ENCODE measurements around a stretch of chr12.

DNA sequence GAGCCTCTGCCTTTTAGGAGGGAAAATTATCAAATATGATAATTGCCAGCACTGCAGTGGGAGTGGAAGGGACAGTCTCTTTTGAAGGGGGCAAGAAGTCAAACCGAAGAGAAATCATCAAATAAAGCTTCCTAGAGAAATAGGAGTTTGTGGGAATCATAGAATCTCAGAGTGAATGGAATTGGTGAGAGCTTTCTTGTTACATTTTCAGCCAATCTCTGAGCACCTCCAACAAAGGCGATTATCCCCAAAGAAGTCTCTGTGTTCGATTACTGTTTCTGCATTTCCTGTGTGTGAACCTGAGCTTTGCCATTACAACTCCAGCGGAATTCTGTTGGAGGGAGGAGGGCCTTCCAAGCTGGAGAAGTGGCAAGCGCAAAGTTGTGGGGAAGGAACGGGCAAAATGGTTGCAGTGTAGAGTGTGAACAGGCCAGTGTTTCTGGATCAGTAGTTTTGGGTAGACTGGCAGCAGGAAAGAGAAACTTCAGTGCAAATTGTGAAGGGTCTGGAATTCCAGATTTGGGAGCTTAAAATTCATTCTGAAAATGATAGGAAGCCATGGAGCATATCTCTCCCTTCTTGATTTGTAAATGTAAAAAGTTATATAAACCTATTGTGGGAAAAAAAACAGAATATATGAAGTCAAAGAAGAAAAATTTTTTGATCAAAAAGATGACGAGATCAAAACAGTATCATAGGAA lies 23.2 kb downstream of the TMEM117 start:
- PRO-cap = no peak
- RRBS = no CpG with 5 or more reads among the region's 7 CpGs

GRCh38 chr12:44948498-44949162 lies 72.5 kb upstream of the NELL2 start:
- PRO-cap = no peak
- RRBS = no CpG with 5 or more reads among the region's 19 CpGs

GRCh38 chr12:45371661-45372145 lies 155.8 kb downstream of the ANO6 start:
- PRO-cap = no peak
- RRBS = no CpG with 5 or more reads among the region's 9 CpGs

DNA sequence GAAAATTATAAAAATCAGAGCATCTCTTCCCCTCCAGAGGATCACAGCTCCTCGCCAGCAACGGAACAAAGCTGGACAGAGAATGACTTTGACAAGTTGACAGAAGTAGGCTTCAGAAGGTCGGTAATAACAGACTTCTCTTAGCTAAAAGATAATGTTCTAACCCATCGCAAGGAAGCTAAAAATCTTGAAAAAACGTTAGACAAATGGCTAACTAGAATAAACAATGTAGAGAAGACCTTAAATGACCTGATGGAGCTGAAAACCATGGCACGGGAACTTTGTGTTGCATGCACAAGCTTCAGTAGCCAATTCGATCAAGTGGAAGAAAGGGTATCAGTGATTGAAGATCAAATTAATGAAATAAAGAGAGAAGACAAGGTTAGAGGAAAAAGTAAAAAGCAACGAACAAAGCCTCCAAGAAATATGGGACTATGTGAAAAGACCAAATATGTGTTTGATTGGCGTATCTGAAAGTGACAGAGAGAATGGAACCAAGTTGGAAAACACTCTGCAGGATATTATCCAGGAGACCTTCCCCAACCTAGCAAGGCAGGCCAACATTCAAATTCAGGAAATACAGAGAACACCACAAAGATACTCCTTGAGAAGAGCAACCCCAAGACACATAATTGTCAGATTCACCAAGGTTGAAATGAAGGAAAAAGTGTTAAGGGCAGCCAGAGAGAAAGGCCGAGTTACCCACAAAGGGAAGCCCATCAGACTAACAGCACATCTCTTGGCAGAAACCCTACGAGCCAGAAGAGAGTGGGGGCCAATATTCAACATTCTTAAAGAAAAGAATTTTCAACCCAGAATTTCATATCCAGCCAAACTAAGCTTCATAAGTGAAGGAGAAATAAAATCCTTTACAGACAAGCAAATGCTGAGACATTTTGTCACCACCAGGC lies 177.3 kb downstream of the ANO6 start:
- PRO-cap = no peak
- RRBS = no CpG with 5 or more reads among the region's 11 CpGs

GRCh38 chr12:45409967-45410314 lies 194.0 kb downstream of the ANO6 start:
- PRO-cap = no peak
- RRBS = no CpG with 5 or more reads among the region's 7 CpGs

DNA sequence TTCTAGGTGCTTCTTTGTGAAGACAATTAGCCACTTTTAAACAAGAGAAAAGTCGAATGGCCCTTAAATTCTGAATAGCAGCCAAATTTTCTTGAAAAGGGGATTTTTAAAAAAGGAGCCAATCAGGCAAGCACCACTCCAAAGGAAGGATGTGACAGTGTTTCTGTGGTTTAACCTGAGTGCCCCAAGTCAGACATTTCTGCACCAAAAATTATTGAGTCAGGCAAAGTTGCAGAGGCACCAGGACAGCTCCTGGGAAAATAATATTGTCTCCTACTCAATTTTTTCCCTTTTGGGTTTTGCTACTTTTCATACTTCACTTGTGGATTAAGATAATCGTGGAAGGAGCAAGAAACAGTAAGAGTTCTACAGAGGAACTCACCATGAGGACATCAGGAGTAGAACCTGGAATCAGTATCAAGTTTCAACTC lies 91.0 kb downstream of the SLC38A1 start:
- PRO-cap = no peak
- RRBS = no CpG with 5 or more reads among the region's 2 CpGs

- PRO-cap = no peak
- RRBS = no CpG with 5 or more reads among the region's 4 CpGs
These were observed 79.8 kb downstream of the SLC38A1 start for GRCh38 chr12:46188887-46189586.

DNA sequence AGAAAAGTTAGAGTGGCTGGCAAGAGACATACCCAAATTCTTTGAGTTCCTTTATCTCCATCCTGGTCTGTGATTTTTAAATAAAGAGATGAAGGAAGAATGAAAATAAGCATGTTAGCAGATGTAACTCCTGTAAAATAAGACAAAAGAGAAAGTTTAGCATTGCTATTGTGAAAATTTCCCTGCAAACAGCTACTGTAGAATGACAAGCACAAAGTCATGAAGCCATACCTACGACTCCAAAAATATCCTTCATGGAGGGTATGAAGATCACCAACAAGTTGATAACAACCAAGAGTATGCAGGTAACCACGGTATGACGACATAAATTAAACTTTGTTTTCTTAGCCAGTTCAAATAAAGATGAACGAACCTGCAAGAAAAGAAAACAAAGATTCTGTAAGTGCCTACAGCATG lies 71.1 kb downstream of the SLC38A1 start:
- PRO-cap = no peak
- RRBS = no CpG with 5 or more reads among the region's 4 CpGs

GRCh38 chr12:46214591-46215037 lies 54.2 kb downstream of the SLC38A1 start:
- PRO-cap = no peak
- RRBS = no CpG with 5 or more reads among the region's 3 CpGs

- PRO-cap = no peak
- RRBS = no CpG with 5 or more reads among the region's 7 CpGs
These were observed 2.5 kb downstream of the SLC38A1 start for GRCh38 chr12:46266273-46266807.

DNA sequence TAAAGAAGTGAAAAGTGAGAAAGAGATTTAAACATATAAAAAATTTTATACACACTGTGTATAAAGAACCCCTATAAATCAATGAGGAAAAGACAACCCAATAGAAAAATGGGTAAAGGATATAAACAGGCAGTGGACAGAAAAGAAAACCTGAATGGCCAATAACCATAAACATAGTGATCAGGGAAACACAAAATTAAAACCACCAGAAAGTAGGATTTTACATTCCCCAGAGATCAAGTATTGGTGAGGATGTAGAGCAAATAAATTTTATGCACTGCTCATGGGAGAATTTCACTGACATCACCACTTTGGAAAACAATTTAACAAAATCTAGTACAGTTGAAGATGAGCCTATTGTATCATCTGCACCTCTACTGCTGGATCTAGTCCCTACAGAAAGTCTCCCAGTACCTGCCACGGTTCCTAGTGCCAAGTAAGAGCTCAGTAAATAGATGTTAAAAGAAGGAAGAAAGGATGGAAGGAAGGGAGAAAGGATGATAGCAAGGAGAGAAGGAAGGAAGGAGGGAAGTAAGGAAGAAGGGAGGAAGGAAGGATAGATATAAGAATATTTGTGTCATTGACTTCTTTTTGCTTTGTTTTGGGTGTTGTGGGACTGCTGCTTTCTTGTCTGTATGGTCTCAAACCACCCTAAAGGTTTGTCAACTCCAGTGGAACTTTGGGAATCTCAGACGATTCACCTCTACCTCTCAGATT lies 21.9 kb upstream of the SLC38A2 start:
- PRO-cap = no peak
- RRBS = no CpG with 5 or more reads among the region's 2 CpGs

DNA sequence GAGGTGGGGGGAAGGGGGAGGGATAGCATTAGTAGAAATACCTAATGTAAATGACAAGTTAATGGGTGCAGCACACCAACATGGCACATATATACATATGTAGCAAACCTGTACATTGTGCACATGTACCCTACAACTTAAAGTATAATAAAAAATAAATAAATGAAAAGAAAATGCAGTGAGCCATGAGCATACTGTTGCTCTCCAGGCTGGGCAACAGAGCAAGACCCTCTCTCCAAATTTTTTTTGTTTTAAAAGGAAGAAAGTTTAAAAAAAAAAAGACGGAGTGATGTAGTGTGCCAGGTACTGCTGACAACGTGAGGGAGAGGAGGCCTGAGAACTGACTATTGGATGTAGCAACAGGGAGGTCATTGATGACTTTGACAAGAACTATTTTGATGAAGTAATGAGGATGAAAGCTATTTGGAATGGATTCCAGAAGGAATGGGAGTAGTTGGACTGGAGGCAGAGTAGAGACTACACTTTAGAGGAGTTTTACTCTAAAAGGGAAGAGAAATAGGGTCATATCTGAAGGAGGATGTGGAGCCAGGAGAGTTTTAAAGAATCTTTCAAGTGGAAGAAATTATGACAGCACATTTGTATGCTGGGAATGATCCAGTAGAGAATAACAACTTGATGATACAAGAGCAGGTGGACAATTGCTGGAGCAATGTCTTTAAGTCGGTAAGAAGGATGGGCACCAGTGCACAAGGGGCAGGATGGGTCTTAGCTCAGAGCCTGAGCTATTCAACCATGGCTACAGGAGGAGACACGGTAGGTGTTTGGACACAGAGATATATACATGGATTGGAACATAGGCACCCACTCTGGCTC lies 27.8 kb upstream of the SLC38A2 start:
- PRO-cap = no peak
- RRBS = no CpG with 5 or more reads among the region's 4 CpGs

DNA sequence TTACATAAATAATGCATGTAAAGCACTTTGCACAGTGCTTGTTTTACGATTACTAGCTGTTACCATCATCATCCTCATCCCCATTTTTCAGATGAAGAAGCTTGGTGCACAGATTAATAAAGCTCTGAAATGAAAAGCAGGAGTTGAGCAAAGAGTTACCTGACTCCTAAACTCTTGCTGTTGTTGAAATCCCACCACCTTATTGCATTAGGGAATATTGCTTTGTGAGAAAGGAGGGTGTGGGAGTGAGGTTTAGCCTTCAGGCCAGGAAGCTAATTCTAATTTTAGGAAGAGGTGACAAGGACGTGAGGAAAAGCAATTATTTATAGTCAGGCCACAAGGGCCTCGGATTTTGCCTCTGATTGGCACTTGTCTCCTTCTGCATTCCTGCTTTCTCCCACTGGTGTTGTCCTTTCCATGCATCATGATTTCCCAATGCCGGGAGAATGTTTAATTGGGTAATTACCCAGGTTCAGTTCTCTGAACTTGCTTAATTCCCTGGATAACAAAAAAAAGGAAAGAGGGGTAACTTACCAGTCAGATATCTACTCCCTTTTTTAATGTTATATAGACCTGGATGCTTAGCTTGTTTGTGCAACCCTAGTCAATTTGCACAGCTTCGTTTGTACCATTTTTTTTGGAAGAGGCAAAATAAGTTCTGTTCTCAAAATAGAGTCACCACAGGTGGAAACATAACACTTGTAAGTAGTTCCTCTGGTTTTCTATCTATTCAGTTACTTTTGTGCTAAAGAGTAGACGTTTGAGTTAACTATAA lies 38.0 kb upstream of the SLC38A2 start:
- PRO-cap = no peak
- RRBS = no CpG with 5 or more reads among the region's 6 CpGs

- PRO-cap = no peak
- RRBS = no CpG with 5 or more reads among the region's 7 CpGs
These were observed 101.0 kb upstream of the SLC38A2 start for GRCh38 chr12:46473414-46474048.

DNA sequence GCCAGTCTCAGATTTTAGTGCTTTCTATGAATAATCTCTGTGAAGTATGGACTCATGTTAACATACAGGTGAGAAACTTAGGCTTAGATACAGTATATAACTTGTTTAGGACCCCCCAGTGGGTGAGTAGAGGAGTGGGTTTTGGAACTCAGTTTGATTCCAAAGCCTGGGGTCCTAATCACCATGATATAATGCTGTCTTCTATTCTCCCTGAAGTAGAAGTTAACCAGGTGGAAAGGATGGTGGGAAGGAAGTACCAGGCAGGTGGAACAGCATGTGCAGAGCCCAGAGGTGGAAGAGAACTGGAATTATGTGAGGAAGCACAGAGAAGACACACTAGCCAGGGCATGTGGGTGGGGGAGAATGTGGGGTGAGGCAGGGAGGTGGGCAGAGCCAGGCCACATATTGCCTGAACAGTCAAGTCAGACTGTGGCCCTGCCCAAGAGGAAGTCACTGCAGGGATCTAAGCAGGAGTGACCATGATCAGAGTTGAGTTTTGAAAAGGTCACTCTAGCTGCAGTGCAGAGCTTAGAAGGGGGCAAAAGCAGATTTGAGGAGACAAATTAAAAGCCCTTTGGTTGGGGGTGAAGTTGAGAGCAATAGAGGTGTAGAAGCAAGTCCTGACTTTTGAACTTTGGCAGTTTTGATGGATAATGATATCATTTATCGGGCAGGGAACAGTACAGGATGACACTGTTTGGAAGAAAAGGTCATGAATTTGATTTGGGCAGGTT lies 114.0 kb upstream of the SLC38A2 start:
- PRO-cap = no peak
- RRBS = no CpG with 5 or more reads among the region's 1 CpG

- PRO-cap = unidirectional peak, minus-strand start at chr12:46524291
- RRBS = no CpG with 5 or more reads among the region's 8 CpGs
These were observed 151.6 kb upstream of the SLC38A2 start for GRCh38 chr12:46524010-46524742.

DNA sequence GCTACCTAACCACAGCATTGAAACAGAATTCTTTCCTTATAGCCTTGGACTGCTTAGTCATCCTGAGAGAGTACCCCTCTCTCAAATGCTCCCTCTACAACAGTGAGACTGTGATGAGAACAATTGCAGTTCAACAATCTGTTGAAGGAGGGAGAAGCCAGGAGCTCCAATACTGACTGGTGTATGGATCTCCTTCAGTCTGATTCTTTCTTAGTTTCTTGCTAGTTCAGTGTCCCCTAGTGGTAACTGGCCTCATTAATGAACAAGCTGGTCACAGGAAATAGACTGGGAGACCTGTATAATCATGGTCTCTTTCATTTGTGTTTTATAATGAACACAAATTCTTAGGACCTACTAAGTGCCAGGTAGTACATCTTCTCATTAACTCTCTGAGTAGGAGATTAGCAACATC lies 164.5 kb downstream of the SLC38A4 start:
- PRO-cap = no peak

GRCh38 chr12:46796121-46796553 lies 29.7 kb downstream of the SLC38A4 start:
- PRO-cap = no peak
- RRBS = no CpG with 5 or more reads among the region's 4 CpGs

GRCh38 chr12:46806686-46807115 lies 19.1 kb downstream of the SLC38A4 start:
- PRO-cap = no peak
- RRBS = no CpG with 5 or more reads among the region's 6 CpGs

- PRO-cap = no peak
- RRBS = 14% methylated on average over 15 of the region's 65 CpGs
These were observed 607 bp upstream of the AMIGO2 start for GRCh38 chr12:47080009-47081123.

Measured in Caco-2 (cell line).